A375 (cell line): ENCODE measurements around a stretch of chr21.

DNA sequence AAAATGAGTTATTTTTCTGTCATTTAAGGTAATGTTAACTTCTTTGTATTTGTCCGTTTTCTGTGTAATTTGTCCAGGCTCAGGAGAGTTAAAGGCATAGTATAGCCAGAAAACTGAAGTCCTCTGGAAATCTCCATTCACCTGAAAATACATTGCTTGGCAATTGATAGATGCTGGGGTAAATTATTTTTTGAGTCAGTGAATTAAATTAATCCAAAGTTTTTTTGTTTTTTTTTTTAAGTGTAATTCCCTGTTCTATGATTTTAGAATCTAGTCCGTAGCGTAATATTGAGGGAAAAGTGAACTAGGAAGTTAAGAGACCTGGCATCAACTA, 29.7 kb downstream of the DYRK1A start:
- RAMPAGE, long total RNA = no peak

DNA sequence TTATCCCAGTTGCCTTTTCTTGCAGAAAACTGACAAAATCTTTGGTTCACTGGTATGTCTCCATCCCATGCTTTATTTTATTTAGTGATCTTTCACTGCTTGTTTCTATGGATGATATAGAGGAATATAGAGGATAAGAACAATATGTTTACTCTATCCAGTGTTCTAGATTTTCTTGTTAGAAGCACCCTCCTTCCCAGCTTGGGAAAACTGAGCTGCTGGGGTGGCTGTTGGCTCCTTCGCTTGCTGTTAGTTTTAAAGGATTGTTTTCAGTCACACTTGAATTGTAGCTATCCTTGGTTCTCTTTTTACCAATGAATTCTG, 64.4 kb downstream of the DYRK1A start:
- RAMPAGE, long total RNA = no peak

- RAMPAGE, long total RNA = no peak
Measured at GRCh38 chr21:37451412-37451855, 84.9 kb downstream of the DYRK1A start.

DNA sequence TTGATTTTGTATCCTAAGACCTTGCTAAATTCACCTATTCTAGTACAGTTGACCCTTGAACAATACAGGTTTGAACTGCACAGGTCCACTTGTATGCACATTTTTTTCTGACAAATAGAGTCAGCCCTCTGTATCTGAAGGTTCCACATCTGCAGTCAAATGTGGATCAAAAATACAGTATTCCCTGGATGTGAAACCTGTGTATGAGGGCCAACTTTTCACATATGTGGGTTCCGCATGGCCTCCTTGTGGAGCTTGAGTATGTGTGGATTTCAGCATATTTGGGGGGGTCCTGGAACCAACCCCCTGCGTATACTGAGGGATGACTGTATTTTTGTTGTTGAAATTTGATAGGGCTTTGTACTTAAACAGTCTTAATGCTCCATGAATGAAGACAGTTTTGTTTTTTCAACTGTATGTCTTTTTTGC, 133.2 kb downstream of the DYRK1A start:
- RAMPAGE, long total RNA = no peak

- RAMPAGE, long total RNA = no peak
Measured at GRCh38 chr21:37517128-37517905, 150.7 kb downstream of the DYRK1A start.

DNA sequence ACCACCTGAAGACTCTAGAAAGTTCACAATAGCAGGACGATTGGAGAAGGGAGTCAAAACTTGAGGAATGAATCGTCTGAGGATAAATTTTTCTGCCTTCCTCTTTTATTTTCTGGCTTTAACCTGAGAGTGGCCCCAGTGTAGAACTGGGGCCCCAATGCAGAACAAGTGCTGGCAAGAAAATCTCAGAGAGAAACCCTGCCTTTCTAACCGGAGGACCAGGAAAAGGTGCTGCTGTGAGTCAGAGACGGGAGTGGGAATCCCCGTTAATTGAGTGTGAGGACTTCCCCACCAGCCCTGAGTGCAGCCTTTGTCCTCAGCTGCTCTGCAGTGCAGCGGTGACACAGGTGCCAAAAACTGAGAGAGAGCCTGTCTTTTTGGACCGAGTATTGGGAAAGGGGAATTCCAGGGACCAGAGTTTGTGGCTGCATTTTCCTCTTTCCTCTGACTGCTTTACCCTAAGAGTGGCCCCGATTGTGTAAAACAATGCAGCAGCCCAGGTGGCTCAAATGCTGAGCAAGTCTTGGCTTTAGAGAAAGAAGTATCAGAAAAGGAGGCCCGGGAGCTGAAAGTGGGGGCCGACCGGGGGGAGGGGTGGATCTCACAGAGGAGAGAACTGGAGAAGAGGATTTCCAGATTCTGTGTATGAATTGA, 265.1 kb downstream of the DYRK1A start:
- RAMPAGE, long total RNA = no peak

DNA sequence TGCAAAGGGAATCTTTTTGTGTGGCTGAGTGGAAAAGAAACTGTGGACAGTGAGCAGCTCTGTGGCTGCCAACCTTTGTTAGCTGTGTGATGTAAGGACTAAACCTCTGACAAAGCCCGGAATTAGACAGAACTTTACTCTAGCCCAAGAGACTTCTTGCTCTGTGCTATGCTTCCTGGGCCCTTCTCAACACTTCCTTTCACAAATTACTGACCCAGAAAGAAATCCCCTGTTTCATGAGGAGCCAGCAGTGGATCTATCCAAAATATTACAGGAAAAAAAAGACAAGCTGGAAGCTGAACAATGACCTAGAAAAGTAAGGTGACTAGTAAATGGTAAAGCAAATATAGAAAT, 58.8 kb downstream of the KCNJ6 start:
- RAMPAGE, long total RNA = no peak

GRCh38 chr21:38121183-38121782, 135.5 kb upstream of the KCNJ15 start:
- RAMPAGE, long total RNA = start-site peak on the plus strand at chr21:38121469-38121508, 84 and 36 reads in 2 replicates

- RAMPAGE, long total RNA = no peak
Measured at GRCh38 chr21:38282986-38283537, 26.3 kb downstream of the KCNJ15 start.

GRCh38 chr21:38293553-38294326, 36.9 kb downstream of the KCNJ15 start:
- RAMPAGE, long total RNA = no peak

DNA sequence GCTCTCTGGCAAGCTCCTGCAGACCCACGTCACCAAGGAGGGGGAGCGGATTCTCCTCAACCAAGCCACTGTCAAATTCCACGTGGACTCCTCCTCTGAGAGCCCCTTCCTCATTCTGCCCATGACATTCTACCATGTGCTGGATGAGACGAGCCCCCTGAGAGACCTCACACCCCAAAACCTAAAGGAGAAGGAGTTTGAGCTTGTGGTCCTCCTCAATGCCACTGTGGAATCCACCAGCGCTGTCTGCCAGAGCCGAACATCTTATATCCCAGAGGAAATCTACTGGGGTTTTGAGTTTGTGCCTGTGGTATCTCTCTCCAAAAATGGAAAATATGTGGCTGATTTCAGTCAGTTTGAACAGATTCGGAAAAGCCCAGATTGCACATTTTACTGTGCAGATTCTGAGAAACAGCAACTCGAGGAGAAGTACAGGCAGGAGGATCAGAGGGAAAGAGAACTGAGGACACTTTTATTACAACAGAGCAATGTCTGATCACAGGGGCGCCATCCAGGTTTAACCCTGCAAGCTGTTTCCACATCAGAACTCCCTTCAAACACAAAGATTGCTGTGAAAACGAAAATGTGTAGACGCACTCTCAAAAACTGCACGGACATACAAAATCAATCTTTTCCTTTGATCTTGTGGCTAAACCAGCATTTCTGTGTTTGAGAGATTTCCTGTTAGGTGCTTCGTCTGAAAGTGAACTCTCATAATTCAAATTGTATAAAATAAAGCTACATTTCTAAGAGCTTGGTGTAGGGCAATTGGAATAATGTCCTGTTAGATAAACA, 43.3 kb downstream of the KCNJ15 start:
- RAMPAGE, long total RNA = no peak

DNA sequence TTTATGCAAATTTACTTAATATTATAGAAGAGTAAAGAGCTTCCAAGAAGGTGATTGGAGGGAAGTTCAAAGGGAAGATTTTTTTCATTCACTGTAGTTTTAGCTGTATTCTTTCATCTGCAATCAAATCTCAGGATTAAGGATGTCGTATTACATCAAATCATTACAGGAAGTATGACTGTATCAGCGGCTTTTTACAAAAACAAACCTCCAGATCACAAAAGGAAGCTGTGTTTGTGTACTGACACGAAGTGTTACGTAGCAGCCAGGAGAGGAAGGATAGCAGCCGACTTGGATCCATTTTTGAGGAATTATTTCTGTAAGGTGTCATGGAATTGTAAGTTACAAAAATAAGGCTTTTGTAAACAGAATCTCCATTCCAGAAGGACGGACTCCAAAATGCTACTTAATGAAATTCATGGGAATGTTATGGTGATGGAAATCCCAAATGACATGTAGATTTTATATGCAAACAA, 49.7 kb downstream of the KCNJ15 start:
- RAMPAGE, long total RNA = no peak

DNA sequence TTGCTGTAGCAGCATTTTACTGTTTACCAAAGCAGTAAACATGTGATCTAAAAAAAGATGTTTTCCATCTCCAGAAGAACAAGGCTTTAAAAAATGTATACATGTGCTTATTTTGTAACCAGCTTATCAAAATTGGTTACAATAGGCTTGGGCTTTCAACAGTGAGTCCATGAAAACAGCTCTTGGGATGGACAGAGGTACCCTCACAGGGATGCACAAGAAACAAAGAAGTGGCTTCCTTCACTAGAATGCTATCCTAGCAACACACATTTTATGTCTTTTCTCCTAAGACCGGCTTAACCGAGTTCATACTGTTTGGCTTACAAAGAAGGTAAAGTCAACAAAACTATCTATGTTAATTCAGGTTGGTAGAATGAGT, 9.1 kb downstream of the ERG start:
- RAMPAGE, long total RNA = no peak

DNA sequence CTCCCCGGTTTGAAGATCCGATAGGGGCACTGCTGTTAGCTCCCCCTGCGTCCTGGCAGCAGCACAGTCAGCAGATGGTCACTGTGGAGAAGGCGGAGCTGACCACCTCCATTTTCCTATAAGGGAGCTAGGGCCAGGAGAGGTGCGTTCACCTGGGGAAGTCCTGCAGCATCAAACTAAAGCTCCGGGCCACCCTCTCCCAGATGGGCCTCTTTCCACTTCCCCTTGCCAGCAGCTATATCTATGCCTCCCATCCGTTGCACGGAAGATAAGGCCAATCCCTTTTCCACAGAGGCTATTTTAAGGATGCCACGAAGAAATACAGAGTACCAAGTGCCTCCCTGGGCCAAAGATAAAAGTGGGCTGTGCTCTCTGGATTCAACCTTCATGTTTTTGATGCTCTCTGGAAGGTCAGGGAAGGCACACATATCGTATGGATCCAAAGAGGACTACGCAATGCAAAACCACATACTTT, 7.7 kb downstream of the ERG start:
- RAMPAGE, long total RNA = no peak

- RAMPAGE, long total RNA = no peak
Measured at GRCh38 chr21:38661595-38662139, 144.1 kb upstream of the ETS2 start.

DNA sequence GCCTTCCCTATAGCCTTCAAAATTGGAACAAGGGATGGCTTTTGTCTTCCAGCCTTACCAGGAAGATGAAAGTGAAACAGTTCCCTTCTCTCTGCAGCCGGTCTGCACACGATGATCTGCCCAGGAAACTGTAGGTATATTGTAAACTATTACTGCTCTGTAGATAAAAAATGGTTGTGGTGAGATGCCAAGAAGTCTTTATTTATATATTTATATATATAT, 65.6 kb upstream of the ETS2 start:
- RAMPAGE, long total RNA = no peak

GRCh38 chr21:38741484-38741890, 64.2 kb upstream of the ETS2 start:
- RAMPAGE, long total RNA = no peak

GRCh38 chr21:38784304-38784861, 21.3 kb upstream of the ETS2 start:
- RAMPAGE, long total RNA = no peak

DNA sequence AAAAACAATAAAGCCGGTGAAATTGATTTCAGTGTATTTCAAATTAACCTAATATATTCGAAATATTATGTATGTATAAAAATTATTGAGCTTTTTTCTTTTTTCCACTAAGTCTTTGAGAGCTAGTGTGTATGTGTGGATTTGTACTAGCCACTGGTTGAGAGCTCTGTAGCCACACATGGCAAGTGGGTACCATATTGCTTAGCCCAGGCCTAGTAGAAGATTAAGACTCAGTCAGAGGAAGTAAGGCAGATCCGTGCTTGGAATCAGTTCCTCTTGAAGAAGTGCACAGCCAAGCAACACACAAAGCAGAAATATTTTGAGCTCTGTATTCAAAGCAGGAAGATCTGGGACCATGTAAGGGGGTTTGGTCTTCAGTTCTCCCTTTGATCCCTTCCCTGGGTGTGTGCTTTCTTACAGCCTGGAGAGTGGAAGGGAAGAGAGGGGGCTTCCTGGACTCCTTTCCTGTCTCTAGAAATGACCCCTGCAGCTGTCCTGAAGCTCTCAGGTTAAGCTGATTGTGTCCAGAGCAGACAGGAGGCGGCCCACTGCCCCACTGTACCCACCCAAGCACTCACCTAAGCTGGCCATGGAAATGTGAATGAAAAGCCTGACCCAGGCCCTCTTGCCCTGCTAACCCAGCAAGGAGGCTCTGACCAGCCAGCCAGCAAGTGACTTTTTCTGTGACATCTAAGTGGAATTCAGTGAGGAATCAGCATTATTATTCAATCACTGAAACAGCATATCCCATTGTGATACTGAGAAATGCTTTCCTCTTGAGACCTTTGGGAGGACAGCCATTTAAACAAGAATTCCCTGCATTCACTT, 3.6 kb downstream of the ETS2 start:
- RAMPAGE, long total RNA = no peak

- RAMPAGE, long total RNA = no peak
Measured at GRCh38 chr21:38853287-38853832, 47.6 kb downstream of the ETS2 start.